ENCODE measurements around a stretch of chr7.

DNA sequence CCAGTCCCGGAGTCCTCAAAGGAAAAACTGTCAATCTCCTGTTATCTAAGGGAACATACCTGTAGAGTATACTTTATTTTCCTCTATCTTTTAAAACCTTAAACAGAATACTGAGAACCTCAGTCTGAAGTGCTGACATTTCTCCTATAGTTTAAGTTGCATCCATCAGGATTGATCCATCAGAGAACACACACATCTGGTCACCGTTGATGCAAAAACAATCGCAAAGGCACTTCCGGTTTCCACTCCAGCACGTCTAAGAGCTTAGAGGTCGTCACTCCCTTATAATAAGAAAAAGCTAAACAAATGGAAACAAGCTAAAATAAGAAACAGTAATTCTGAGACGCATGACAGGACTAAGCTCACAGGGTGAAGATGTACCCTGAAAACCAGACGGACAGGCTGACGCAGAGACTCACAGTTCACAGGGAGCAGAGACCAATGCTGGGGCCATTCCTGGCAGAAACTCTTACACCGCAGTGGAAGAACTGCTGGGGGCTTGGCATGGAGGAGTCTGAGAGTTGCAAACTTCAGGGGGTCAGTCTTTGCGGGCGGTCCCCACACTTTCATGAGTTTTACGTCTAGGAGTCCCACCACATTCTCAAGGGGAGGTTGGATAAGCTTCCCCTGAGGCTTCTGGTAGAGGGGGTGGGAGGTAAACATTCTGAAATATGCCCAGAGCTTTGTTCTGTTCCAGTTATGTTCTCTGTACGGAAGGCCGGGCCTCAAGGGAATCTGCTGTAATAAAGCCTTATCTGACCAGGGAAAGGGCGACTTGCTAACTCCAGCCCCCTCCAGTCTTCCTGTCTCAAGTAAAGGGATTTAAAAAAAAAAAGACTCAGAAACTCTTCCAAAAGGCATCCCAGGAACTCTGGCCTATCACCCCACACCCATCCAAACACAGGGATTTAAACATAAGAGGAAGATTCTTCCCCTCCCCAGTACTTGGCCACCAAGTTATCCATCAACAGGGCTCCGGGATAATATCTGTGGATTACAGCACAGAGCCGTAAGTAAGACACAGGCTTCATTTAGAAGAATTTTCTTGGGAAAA, 47.7 kb downstream of the BRI3 start:
- PRO-cap, 2 experiments, result peak in 2 of 2 experiments; most common plus-strand start position 841 of the sequence (in 1); most common minus-strand start position 673 of the sequence (in 2)

- PRO-cap, 2 experiments, result peak in 2 of 2 experiments; most common plus-strand start chr7:98369690 (in 2); most common minus-strand start chr7:98369599 (in 2)
Observed at GRCh38 chr7:98369475-98369927, 31.4 kb downstream of the BAIAP2L1 start.

- PRO-cap, 2 experiments, result no peak in any of the 2 experiments
Observed at GRCh38 chr7:98371138-98371829, 29.6 kb downstream of the BAIAP2L1 start.

DNA sequence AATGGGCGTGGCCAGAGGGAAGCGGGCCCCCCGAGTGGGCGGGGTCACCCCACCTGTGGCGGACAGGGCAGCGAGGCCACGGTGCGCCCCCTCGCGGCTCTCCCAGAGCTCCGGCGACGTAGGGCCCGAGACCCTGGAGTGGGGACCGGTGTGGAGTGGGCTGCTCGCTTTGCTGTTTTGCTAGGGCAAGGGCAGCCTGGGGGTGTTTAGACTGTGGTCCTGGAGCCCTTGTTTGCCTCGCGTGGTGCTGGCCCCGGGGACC, 286 bp upstream of the BAIAP2L1 start:
- PRO-cap, 2 experiments, result no peak in any of the 2 experiments

DNA sequence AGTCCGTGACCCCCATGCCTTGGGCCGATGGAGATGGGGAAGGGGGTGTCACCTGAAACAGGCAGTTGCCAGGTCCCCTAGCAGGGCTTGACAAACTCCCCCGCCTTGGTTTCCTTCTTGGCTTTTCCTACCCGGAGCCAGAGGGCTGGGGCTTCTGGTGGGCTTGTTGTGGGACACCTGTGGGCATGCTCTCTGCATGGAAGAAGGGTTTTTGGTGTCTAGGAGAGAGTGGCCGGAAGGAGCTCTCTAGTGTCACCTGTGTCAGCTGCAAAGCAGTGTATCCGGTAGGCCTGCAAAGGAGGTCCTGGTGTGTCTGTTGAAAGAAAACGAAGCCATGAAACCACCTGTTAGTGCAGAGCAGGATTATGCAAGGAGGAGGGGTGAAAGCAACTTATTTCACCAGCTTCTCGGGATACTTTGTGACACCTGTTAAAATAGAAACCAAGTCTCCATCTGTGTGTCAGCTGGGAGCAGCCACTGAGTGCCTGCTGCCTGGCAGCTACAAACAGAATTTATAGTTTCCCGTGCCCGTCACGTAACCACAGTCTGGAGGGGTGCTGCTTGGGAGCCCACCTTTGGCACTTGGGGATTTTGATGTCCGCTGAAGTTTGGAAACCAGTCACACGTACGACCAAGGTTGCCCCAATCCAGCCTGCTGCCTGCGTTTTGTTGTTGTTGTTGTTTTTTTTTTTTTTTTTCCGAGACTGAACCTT, 1.4 kb downstream of the TRRAP start:
- PRO-cap, 2 experiments, result no peak in any of the 2 experiments

- PRO-cap, 2 experiments, result no peak in any of the 2 experiments
Observed at GRCh38 chr7:98922332-98922636, 44.0 kb downstream of the TRRAP start.

DNA sequence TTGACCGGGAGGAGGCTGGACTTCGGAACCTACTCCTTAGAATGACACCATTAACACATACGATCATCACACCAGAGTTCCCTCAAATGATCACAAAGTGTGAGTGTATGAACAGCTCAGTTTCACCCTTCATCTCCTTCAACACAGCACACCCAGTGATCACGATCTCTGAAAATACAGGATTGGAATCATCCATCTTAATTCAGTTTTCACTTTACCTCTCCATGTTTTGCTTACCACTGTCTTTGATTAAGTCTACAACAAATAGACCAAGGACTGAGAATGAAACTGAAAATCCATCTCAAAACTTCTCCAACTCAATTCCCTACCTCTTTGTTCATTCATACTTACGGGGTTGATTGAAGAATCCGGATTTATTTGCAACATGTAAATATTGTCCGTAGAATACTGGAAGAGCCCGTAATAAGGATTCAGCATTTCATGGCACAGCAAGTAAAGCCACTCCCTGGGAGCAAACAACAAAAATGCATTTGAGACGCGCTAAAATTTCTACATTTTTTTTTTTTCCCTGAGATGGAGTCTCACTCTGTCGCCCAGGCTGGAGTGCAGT, 102.1 kb downstream of the SMURF1 start:
- PRO-cap, 2 experiments, result no peak in any of the 2 experiments

- PRO-cap, 2 experiments, result no peak in any of the 2 experiments
Observed at GRCh38 chr7:99043014-99043482, 100.9 kb downstream of the SMURF1 start.

GRCh38 chr7:99049443-99050066, 94.4 kb downstream of the SMURF1 start:
- PRO-cap, 2 experiments, result no peak in any of the 2 experiments

- PRO-cap, 2 experiments, result no peak in any of the 2 experiments
Observed at GRCh38 chr7:99079125-99079587, 64.8 kb downstream of the SMURF1 start.

DNA sequence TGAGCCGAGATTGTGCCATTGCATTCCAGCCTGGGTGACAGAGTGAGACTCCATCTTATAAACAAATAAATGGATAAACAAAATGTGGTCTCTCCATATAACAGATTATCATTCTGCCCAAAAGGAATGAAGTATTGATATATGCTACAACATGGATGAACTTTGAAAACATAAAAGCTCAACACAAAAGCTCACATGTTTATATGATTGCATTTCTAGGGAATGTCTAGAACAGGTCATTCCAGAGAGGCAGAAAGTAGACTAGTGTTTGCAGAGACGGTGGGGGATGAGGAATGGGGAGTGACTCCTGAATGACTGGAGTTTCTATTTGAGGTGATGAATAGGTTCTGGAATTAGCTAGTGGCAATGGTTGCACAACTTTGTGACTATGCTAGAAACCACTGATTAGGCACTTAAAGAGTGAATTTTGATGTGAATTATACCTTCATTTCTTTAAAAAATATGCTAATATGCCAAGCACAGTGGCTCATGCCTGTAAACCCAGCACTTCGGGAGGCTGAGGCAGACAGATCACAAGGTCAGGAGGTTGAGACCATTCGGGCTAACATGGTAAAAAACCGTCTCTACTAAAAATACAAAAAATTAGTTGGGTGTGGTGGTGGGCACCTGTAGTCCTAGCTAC, 6.9 kb downstream of the KPNA7 start:
- PRO-cap, 2 experiments, result no peak in any of the 2 experiments

GRCh38 chr7:99210065-99210763, 2.3 kb upstream of the KPNA7 start:
- PRO-cap, 2 experiments, result no peak in any of the 2 experiments

GRCh38 chr7:99326214-99326968, 693 bp downstream of the ARPC1A start:
- PRO-cap, 2 experiments, result no peak in any of the 2 experiments

GRCh38 chr7:99381611-99382062, 7.1 kb downstream of the ARPC1B start:
- PRO-cap, 2 experiments, result no peak in any of the 2 experiments

- PRO-cap, 2 experiments, result no peak in any of the 2 experiments
Observed at GRCh38 chr7:99390542-99391220, 16.2 kb downstream of the ARPC1B start.

- PRO-cap, 2 experiments, result no peak in any of the 2 experiments
Observed at GRCh38 chr7:99395728-99396783, 12.3 kb downstream of the PDAP1 start.

- PRO-cap, 2 experiments, result no peak in any of the 2 experiments
Observed at GRCh38 chr7:99398439-99398836, 10.0 kb downstream of the PDAP1 start.

DNA sequence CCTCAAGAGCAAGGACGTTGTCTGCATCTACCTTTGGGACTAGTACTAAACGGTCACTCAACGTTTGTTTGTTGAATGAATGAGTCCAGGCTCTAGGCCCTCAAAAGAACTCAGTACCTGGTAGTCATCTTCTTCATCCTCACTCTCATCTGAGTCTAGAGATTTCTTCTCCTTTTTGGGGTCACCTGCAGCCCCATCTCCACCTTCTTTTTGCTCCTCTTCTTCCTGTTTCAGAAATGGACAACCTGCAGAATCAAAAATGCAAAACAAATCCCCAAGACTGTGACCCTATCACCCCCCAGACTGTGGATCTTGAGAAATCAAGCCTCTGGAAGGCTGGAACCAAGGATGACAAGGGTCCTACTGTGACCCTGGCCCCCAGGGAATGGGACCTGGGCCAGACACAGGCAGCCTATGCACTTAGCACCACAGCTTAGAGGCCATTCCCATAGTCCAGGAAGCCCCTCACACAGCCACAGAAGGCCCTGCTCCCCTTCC, 5.1 kb downstream of the PDAP1 start:
- PRO-cap, 2 experiments, result no peak in any of the 2 experiments

- PRO-cap, 2 experiments, result no peak in any of the 2 experiments
Observed at GRCh38 chr7:99490592-99491634, 9.2 kb downstream of the ZNF394 start.

DNA sequence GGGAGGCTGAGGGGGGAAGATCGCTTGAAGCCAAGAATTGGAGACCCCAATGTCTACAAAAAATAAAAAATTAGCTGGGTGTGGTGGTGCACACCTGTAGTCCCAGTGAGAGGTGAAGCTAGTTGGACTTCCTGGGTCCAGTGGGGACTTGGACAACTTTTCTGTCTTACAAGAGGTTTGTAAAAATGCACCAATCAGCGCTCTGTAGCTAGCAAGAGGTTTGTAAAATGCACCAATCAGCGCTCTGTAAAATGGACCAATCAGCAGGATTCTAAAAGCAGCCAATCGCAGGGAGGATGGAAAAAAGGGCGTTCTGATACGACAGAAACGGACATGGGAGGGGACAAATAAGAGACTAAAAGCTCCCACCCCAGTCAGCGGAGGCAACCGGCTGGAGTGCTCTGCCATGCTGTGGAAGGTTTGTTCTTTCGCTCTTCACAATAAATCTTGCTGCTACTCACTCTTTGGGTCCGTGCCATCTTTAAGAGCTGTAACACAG, 1.1 kb upstream of the ZNF394 start:
- PRO-cap, 2 experiments, result no peak in any of the 2 experiments